Mucosa of descending colon (tissue), 1 donor: ENCODE data around the genes RRP9 and STAB1.

GRCh38 chr3:50610191-50611236, 1.1 kb downstream of the CISH start:
- PRO-cap, result bidirectional peak, plus-strand start at chr3:50610767, minus-strand start at chr3:50610705

DNA sequence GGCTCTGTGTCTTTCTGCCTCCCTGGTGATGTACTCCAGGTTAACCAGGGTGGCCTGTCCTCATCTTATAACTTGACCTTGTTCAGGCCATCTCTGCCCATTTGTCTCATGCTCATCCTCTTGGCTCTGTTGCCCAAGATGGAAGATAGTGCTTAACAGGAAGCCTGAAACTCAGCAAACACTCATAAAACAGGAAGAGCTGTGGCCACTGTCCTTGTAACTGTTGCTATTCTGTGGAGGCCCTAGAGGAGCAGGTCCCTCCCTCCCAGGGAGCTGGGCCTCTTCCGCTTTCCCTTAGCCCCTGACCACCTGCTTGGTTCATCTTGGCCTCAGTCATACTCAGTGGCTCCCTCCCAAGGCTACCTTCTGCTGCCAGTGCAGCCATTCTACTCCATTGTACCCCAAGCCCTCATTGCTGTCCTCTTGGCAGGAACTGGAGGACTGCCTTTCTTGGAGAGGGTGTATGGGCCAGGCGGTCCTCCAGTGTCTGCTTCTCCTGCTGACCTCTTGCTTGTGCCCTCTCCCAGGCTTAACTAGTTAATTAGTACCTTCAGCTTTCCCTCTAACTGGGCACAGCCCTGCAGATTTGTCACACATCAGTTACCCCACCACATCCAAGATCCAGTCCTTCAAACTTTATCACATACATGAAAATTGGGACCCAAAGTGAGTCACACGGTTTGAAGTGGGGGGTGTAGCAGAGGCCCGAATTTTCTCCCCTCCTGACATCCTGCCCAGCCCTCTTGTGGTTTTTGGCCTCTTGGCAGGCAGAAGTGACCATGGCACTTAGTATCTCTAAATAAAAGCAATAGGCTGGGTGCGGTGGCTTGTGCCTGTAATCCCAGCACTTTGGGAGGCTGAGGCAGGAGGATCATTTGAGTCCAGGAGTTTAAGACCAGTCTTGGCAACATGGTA, 3.7 kb downstream of the MAPKAPK3 start:
- PRO-cap, result no peak

GRCh38 chr3:51498862-51499768, 700 bp downstream of the DCAF1 start:
- PRO-cap, result bidirectional peak, plus-strand start at chr3:51499445, minus-strand start at chr3:51499264

- PRO-cap, result bidirectional peak, plus-strand start at chr3:51942280, minus-strand start at chr3:51941903
Measured at GRCh38 chr3:51941655-51942438, at the start of gene RRP9. RRP9 (minus strand) TSS chr3:51941904.

DNA sequence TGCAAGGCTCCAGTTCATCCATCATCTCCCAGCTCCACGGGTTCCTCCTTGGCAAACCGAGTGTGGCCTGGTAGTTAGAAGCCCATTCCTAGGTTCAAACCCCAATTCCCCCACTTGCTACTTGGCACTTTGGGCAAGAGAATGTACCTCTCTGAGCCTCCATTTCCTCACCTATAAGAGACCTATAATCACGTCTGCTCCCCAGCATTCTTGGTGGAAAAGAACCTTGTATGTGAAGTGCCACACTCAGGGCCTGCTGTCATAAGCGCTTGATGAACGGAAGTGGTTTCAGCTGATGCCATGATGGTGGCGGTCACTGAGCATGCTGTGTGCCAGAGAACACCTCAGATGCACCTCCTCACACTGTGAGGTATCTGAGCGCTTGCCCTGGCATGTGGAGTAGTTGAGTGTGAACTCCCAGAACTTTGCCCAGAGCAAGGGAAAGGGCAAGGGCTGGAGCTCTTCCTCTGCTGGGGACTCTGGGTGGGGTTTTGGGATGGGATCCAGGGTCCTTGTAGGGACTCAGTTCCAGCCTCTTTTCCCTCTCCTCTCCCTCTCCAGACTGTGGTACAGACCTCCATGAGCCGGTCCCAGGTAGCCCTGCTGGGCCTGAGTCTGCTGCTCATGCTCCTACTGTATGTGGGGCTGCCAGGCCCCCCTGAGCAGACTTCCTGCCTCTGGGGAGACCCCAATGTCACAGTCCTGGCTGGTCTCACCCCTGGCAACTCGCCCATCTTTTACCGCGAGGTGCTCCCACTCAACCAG, 2.6 kb downstream of the ABHD14A start:
- PRO-cap, result no peak

DNA sequence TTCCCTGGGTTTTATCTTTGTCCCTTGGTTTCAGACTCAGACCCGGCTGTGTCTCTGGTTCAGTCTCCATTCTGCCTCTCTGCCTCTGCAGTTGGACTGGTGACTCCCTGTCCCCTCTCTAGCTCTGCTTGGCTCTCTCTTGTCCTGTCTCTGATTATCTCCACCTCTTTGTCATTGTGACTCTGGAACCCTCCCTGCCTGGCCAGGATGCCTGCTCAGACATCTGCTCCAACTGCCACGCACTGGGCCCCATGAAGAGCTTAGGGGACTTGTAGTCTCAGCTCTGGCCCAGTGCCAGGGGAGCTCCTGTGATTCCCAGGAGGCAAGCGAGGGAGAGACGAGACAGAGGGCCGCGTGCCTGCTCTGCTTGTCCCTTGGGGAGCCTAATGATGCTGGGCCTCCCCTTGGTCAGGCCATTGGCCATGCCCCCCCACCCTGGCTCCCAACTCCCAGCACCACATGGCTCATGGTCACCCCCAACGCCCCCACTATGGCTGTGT, 26.2 kb upstream of the RPL29 start:
- PRO-cap, result no peak

GRCh38 chr3:52067947-52068273, 11.5 kb upstream of the DUSP7 start:
- PRO-cap, result no peak

DNA sequence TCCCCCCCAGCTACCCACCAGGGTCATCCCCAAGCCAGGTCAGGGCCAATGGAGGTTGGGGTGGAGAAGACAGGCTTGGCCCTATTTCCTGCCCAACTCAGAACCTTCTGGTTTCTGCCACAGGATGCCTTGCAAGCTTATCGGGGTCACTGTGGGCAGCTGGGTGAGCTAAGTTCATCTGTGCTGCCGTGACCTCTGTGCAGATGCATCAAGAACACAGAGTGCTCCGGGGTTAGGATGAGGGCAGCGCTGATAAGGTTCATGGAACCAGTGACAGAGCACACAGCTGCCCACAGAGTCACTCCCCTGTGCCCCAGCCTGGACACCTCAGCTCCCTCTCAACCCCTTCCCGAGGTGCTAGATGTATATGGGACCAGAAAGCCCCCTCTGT, 15.8 kb upstream of the ALAS1 start:
- PRO-cap, result bidirectional peak, plus-strand start at position 301 of the sequence, minus-strand start at position 109 of the sequence

DNA sequence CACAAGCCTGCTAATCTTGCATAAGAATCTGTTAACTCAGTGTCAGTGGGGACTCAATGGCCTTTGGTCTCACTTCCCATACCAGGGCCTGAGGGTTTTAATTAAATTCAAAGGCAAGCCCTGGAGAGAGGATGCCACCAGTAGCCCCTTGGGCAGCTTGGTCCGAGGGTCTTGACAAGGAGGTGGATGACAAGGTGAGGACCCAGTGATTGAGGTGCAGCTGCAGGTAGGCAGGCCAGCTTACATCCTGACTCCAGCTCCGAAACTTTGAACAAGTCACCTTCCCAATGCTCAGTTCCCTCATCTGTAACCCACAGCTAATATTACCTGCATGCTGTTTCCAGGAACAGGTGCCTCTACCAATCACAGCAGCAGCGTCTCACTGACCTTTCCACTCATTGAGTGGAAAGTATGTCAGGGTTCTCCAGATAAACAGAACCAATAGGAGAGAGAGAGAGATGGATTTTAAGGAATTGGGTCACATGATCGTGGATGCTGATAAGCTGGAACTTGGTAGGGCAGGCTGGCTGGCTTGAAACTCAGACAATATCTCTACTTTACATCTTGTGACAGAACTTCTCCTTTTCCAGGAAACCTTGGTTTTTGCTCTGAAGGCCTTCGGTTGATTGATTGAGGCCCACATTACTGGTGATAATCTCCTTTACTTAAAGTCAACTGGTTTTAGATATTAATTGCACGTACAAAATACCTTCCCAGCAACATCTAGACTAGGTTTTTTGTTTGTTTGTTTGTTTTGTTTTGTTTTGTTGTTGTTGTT, 9.0 kb upstream of the ALAS1 start:
- PRO-cap, result no peak

DNA sequence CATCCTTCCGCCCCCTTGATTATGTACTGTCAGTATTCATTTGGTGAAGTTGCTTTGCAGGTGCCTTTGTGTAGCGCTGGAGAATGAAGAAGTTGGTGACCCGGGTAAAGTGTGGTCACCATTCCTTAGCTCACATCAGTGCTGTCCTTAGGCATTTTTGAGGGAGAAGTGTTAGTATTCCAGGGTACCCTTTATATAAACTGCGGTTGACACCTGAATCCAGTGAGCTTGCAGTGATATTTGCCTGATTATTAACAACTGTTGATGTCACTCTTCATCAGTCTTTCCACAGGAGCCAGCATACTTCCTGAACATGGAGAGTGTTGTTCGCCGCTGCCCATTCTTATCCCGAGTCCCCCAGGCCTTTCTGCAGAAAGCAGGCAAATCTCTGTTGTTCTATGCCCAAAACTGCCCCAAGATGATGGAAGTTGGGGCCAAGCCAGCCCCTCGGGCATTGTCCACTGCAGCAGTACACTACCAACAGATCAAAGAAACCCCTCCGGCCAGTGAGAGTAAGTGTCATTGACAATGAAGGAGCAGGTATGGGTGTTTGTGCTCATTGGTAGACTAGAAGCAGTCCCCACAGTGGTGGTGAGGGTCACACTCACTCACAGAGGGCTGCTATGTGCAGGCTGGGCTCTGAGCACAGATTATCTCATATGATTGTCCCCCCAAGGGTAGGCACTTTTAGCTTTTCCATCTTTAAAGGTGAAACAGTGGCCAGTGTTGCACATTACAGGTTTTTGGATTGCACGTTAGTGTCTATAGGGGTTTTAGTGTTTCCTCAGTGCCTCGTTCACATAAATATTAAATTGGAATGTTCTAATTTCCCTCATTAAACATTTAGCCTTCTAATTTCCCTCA, 1.2 kb downstream of the ALAS1 start:
- PRO-cap, result no peak

GRCh38 chr3:52244785-52245225, 754 bp upstream of the PPM1M start:
- PRO-cap, result unidirectional peak, plus-strand start at chr3:52245099; unidirectional peak, plus-strand start at chr3:52245151

GRCh38 chr3:52248845-52249412, 3.4 kb downstream of the PPM1M start:
- PRO-cap, result unidirectional peak, minus-strand start at chr3:52248960

DNA sequence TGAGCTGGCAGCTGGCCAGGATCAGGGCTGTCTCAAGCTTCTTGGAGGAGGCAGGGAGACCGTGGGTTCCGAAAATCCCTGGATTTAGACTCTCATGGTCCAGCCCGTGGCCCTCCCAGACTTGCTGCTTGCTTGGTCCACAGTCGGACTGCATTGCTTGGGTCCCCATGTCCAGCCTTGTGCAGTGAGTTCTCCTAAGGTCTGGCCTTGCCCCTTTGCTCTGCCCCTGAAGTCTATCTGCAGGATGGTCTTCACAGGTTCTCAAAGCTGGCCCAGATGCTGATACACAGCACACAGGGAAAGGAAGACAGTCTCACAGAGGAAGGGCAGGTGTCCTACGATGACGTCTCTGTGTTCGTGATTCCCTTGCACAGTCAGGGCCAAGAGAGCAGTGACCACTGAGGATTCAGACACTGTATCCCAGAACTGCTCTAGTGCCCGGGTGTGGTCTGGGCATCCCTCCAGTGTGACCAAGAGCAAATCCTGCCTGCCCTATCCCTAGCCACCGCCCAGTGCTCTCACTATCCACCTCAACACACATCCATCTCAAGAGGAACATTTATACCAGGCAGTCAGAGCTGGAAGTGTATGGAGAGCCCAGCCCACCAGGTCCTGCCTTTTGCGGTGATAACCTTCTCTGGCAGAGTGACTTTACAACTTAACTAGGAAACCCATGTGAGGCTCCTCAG, 4.0 kb downstream of the PPM1M start:
- PRO-cap, result no peak

- PRO-cap, result no peak
Measured at GRCh38 chr3:52297996-52299206, 10.8 kb downstream of the GLYCTK start.

- PRO-cap, result no peak
Measured at GRCh38 chr3:52412723-52413172, 2.3 kb downstream of the PHF7 start.

DNA sequence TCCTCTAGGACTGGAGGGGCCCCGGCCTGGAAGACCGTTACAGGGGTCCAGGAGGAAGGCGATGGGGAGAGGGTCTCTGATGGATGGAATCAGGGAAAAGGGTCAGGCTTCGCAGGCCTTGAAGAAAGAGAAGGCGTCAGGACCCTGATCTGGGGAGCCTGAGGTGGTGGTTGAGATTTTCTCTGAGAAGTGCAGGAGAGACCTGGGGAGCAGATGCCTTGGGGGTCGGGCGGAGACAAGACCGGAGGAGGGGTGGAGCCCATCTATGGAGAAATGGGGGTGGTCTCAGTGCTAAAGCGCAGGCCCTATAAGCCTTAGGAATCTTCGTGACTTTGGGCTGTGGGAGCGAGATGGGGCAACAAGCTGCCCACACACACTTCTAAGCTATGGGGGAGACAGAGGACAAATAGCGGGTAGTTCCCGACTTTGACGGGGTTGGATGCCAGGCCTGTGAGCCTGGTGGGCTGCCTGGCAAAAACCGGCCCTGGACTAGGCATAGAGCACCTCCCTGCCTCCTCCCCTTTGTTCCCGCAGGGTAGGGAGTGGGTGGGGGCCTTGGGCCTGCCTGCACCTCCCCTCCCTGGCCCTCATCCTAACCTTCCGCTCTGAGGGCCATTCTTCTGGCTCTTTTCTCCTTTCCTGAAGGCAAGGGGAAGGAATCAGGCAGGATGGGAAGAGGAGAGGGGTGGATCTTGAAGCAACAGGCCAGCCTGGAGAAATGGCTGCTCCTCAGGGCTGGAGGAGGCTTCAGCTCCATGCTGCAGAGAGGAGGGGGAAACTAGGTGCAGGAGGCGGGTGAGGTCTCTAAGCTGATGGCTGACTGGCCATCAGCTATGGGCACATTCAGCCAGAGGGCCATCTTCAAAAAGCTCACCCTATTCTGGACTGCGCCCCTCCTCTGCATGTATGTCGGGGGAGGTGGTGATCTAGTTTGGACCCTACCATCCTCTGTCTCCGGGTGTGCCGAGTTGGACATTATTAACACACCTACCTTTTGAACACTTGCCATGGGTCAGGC, 960 bp downstream of the NISCH start:
- PRO-cap, result no peak

DNA sequence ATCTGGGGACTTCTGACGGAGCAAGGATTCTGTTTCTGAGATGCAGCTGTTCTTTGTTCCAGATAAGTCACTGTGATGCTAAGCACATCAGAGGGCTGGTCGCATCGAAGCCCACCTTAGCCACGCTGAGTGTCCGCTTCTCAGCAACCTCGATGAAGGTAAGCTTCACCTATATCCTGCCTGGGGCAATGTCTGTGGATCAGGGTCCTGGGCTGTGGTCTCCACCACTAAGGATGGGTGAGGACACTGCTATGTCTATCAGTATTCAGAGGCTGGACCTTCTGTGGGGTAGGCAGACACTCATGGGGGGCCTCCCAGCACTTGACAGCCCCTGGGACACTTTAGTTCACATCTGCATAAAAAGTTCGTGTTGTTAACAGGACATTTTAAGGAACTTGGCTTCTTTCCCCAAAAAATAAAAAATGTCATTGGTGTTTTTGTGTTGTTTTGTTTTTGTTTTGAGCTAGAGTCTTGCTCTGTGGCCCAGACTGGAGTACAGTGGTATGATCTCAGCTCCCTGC, 18.3 kb downstream of the NISCH start:
- PRO-cap, result no peak

- PRO-cap, result bidirectional peak, plus-strand start at chr3:52495369, minus-strand start at chr3:52495236
Measured at GRCh38 chr3:52494730-52495741, at the start of gene STAB1. STAB1 (plus strand) TSS chr3:52495338.

- PRO-cap, result no peak
Measured at GRCh38 chr3:52502437-52503083, 7.4 kb downstream of the STAB1 start.

DNA sequence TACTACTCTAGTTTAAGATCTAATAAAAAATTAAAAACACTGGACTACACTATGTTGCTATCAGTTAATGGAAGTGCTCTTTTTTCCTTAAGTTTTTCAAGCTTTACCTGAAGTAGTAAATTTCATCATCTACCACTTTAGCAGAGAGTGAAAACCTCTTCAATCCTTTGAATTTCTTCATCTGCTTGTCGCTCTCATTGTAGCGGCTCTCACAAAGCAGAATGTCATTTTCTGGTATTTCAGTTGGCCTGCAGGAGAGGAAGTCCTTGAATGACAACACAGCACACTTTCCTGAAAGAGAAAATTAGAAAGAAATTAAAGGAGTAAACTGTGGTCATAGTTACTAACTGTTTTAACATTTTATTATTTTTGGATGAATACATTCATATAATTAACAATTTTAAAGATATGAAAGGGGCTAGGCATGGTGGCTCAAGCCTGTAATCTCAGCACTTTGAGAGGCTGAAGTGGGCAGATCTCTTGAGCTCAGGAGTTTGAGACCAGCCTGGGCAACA, 27.6 kb downstream of the UQCC5 start:
- PRO-cap, result no peak